Parotid gland (tissue), 1 donor: ENCODE results near the genes MZB1 and CYSTM1.

GRCh38 chr5:138544053-138545075, 1.3 kb upstream of the ETF1 start:
- PRO-cap: no peak

- PRO-cap: no peak
Observed at GRCh38 chr5:138569435-138570108, 5.6 kb downstream of the HSPA9 start.

DNA sequence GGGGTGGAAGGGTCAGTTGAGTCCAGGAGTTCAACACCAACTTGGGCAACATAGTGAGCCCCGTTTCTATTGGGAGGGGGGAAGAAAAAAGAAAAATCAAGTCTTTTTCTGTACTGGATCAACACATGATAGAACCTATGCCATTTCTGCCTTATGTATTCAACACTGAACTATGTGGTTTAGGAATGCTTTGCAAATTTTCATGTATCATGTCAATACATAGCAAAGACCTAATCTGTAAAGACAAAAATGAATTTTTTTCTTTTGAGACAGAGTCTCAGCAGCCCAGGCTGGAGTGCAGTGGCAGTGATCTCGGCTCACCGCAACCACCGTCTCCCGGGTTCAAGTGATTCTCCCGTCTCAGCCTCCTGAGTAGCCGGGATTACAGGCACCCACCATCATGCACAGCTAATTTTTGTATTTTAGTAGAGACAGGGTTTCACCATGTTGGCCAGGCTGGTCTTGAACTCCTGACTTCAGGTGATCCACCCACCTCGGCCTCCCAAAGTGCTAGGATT, 4.9 kb downstream of the HSPA9 start:
- PRO-cap: no peak

DNA sequence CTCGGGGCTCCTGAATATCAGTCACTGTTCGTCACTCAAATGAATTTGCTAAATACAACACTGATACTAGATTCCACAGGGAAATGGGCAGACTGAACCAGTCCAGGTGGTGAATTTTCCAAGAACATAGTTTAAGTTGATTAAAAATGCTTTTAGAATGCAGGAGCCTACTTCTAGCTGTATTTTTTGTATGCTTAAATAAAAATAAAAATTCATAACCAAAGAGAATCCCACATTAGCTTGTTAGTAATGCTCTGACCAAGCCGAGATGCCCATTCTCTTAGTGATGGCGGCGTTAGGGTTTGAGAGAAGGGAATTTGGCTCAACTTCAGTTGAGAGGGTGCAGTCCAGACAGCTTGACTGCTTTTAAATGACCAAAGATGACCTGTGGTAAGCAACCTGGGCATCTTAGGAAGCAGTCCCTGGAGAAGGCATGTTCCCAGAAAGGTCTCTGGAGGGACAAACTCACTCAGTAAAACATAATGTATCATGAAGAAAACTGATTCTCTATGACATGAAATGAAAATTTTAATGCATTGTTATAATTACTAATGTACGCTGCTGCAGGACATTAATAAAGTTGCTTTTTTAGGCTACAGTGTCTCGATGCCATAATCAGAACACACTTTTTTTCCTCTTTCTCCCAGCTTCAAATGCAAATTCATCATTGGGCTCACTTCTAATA, 59.1 kb upstream of the LRRTM2 start:
- PRO-cap: no peak

DNA sequence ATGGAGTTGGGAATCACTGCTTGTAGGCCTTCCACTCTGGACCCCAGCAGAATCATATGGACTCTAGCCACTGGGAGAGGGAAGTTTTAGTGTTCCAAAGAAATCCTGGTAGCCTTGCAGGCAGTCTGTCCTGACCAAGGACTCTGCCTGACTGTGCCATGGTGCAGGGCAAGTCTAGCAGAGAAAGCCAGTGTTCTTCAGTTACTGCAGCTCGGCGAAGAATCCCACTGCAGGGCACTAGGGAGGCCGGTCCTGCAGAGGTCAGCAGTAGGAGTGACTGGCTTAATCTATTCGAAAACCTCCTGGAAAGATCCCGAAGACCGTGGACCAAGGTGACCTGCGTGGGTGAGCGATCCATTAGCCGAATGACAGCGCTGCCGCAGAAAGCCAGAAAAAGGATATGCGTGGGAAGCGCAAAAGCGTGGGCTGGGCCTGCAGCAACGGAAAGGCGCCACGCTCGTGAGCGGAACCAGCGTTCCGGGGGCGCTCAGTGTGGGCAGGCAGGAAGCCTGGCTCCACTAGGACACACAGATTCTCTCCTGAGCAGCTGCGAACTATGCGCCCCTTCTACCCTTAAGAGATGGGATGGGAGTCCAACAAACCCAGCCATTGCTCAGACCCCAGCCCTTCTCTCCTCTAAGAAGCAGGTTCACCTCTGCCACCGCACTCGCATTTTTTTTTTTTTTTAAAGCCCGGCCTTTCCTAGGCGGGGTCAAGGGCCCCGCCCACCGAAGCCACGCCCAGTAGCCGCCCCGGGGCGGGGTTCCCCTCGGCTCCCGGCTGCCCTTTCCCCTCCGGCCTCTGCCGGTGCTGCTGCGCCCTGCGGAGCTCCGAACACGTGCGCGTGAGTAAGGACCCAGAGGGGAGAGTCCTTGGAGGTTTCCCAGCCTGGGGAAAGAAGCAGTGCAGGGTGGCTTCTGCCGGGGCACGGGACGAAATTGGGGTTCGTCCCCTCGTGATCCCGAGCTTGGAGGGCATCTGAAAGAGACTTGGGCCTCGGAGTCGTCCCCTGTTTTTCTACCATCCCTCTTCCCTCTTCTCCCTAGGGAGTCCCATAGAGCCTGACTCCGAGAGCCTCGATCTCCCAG, 19.9 kb upstream of the MATR3 start:
- PRO-cap: bidirectional peak, plus-strand start at position 490 of the sequence, minus-strand start at position 213 of the sequence

GRCh38 chr5:139295527-139296211, 2.1 kb downstream of the MATR3 start:
- PRO-cap: no peak

DNA sequence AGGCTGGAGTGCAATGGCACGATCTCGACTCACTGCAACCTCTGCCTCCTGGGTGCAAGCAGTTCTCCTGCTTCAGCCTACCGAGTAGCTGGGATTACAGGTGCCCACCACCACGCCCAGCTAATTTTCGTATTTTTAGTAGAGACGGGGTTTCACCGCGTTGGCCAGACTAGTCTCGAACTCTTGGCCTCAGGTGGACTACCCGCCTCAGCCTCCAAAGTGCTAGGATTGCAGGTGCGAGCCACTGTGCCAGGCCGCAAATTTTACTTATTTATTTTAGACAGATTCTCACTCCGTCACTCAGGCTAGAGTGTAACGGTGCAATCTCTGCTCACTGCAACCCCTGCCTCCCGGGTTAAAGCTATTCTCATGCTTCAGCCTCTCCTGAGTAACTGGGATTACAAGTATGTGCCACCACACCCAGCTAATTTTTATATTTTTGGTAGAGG, 22.8 kb downstream of the MATR3 start:
- PRO-cap: no peak

DNA sequence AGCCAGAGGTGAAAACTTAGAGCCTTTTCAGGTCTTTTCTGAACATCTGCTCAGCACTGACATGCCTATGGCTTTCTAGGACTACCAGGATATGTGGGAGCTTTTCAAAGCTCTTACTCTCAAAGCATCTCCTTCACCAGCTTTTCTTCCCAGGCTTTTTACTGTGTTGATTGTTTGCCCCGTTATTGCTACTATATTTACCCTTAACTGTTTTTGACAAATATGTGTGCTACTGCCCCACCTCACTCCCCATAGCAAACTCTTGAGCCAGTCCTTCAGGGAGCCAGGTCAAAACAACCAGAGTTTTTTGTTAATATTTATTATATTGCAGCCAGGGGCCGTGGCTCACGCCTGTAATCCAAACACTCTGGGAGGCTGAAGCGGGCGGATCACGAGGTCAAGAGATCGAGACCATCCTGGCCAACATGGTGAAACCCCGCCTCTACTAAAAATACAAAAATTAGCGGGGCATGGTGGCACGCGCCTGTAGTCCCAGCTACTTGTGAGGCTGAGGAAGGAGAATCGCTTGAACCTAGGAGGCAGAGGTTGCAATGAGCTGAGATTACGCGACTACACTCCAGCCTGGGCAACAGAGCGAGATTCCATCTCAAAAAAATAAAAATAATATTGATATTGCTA, 15.7 kb downstream of the PAIP2 start:
- PRO-cap: no peak

GRCh38 chr5:139389492-139390732, at the start of gene MZB1:
MZB1 (minus strand) TSS chr5:139389913.
- PRO-cap: no peak

- PRO-cap: no peak
Observed at GRCh38 chr5:139418769-139419122, 14.9 kb upstream of the SPATA24 start.

DNA sequence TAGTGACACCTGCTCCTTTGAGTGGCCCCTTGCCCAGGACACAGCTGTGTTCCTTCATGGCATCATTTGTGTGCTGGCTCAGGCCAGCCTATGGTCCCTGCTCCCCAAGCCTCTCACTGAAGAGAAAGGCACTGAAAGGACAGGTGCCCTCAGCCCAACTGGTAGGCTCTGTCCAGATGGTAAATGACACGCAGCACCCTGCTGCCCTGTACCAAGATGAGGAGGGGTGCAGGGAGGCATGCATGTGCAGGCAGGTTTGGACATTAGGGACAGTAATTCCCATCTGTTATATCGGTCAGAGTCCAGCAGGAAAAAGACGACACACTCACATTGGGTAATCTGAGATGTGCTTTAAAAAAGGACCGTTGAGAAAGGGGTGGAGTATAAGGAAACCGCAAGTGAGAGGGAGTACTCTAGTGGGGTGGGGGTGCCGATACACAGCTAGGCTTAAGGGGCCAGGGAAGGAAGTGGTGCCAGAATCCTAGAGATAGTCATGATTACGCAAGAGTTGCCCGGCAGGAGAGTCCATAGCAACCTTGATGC, 4.5 kb downstream of the SMIM33 start:
- PRO-cap: no peak

DNA sequence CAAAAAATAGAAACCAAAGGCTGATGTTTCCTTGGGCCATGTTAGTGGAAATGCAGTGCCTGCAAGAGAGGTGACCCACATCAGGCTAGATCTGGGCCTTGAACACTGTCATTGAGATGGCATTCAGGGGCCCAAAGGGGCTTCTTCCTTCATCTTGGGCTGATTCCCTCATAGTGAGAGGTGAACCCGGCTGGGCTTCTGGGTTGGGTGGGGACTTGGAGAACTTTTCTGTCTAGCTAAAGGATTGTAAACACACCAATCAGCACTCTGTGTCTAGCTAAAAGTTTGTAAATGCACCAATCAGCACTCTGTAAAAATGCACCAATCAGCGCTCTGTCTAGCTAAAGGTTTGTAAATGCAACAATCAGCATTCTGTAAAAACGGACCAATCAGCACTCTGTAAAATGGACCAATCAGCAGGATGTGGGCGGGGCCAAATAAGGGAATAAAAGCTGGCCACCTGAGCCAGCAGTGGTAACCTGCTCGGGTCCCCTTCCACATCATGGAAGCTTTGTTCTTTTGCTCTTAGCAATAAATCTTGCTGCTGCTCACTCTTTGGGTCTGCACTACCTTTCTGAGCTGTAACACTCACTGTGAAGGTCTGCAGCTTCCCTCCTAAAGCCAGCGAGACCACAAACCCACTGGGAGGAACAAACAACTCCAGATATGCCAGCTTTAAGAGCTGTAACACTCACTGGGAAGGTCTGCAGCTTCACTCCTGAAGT, 20.4 kb upstream of the STING1 start:
- PRO-cap: no peak

DNA sequence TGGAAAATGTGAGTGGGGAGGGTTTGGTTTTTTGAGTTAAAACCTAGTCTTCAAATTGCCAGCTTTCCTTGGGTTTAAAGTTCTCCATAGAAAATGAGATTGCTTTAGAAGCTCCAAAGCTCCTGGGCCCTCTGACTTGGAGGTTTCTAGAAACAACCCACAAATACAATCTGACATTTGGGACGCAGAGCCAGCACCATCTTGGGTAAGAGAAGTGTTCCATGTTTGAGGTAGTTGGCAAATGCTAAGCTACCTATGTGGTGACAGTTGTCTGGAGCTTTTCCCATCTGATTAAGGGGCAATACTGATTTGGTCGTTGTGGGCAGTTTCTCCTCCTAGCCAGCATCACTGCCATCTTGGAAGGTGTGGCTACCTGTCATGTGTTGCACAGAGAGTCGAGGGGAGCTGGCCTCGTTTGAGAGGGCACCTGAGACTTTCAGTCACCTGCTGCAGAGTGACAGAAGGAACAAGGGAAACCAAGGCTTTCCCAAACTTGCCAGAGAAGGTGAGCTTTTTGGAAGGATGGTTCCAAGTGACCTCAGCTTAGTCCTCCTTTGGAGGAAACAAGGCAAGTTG, 15.8 kb upstream of the CXXC5 start:
- PRO-cap: no peak

DNA sequence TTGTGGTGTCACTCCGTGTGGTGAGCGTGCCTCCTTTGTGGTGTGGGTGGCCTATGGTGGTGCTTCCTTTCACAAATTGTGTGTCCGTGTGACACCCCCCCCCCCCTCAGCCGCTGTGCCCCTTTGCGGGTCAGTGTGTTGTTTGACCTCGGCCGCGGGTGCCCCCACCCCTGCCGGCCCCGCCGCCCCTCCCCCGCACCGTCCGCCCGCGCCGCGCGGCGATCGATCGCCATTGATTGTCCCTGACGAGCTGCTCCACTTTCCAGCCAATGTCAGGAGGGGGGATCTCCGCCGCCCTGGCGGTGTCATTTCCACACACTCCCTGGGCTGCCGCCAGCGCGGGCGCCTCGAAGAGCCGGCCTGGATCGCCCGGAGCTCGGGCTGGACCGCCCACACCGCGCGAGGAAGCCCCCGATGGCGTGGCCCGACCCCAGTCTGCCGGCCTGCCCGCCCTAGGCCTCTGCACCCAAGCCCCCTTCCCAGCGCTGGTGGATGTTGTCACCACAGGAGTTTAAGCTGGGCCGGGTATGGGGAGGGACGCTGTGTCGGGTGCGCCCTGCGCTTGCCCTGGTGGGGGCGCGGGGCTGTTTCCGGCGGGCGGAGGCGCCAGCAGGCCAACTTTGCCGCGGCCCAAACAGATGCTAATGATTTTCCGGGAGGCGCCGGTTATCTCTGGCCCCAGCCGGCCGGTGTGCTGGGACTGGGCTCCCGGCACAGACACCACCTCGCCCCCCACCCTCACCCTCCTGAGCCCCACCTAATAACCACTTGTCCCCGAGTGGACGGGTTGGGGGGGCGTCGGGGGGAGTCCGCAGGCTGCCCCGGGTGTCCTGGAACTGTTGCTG, 10.7 kb upstream of the CXXC5 start:
- PRO-cap: unidirectional peak, minus-strand start at position 271 of the sequence

GRCh38 chr5:139638105-139639287, 9.7 kb upstream of the CXXC5 start:
- PRO-cap: unidirectional peak, minus-strand start at chr5:139638312

DNA sequence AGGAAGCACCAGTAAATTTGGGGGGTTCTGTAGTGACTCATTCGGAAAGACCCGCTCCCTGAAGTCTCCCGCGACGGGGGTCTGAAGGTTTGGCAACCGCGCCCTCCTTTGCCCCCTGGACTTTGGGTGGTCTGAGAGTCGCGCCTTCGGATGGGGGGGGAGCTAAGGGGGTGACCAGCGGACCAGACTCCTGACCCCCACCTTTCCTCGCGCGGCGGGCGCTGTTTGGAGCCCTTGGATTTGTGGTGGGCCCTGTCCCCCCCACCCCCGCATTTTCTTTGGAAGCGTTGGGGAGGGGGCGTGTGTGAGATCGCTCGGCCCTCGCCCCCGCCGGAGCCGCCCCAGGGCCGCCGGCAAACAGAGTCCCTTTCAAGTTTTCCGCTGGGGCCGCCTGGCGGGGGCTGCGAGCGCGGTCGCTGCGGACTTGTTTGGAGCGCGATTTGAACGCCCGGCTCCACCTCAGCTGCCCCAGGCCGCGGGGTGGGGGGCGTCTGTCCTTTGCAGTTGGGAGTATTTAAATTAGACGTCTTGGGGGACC, 2.1 kb downstream of the CXXC5 start:
- PRO-cap: no peak

DNA sequence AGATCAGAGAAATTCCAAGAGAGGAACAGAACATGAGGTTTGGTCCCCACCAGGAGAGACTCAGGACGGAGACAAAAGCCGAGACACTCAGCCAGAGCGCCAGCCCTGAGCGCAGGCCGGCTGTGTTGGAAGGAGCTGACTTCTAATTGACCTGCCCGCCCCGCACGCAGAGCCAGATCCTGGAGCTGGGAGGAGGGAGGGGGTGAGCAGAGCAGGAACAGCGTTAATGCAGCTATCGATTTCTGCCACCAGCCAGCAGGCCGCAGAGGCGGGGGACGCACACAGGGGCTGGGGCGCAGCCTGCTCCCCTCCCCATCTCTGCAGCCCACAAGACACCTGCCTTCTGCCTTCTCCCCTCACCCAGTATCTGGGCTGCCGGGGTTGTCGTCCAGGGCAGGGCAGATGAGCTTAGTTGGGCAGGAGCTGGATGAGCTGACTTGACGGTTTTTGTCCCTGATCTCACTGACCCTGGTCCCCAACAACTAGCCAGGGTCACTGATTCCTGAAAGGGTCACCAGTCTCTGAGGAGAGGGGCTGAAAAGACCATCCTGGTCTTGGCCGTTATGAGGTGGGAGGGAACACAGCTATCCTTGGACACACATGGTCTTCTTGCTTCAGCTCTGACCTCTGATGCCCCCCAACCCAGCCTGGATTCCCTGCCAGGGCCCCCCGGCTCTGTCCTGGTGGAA, 29.7 kb downstream of the CXXC5 start:
- PRO-cap: no peak

GRCh38 chr5:140106266-140106486, 7.7 kb upstream of the PURA start:
- PRO-cap: no peak

DNA sequence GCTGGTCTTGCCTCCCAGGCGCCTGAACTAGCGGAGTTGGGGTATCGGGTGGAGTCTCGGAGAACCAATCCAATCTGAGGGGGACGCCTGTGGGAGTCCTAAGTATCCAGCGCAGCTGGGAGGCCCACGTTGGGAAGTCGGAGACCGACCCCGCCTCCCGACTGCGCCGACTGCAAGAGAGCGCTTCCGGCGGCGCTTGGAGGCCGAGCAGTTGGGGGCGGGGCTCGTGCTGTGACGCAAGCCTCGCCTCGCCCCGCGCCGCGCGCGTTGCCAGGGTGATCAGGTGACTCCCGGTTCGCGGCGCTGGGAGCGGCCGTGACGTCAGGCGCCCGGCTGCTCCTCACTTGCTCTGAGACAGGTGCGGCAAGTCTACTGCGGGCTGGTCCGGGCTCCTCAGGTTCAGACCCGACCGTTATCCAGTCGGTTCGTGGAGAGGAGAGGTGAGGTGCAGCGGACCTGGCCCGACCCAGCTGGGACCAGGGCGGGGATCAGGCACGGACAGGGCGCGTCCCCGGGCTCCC, at the start of gene CYSTM1:
Gene CYSTM1 (plus strand): TSS at position 343 of the 521 bp plus-strand sequence.
- PRO-cap: bidirectional peak, plus-strand start at position 294 of the sequence, minus-strand start at position 172 of the sequence

GRCh38 chr5:140180907-140181533, 6.0 kb downstream of the CYSTM1 start:
- PRO-cap: no peak